ENCODE data around the gene TMEM164.

DNA sequence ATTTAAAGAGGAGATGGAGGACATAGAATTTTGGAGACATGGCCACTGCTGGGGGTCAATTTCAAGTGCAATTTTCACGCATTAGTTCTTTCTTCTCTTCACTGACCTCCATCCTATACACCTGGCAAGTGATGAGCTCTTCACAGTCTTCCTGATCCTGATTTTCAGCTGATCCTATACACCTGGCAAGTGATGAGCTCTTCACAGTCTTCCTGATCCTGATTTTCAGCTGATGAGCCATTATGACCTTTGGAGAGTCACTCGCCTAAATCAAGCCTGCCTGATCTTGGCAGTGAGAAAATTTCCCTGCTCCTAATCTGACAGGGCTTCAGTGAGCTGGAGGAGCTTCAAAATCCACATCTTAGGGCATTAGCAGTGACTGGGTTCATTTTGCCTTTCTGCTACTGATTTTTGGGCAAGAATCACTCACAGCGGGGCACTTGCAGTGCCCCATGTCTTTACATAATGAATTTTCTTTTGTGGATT, 14.1 kb downstream of the TSC22D3 start:
- PRO-cap, result no peak

DNA sequence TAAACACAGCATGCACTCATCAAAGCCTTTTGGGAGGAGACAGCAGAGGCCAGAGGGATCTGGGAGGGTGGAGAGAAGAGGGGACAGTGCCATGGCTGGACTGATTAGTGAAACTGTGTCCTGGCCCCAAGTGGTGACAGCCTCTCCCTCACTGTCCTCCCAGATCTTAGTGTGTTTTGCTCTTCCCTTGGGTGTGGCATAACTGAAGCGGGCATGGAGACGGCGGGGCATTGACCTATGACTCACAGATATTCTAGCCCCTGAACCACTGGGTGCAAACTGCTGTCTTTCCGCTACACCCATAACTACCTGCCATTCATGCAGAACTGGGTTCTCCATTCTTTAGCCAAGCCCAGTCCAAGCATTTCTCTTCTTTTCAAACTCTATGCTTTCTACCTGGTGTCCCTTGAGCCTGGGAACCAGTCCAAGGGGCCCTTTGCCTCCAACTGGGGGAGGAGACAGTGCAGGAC, 67.4 kb downstream of the ATG4A start:
- PRO-cap, result no peak

DNA sequence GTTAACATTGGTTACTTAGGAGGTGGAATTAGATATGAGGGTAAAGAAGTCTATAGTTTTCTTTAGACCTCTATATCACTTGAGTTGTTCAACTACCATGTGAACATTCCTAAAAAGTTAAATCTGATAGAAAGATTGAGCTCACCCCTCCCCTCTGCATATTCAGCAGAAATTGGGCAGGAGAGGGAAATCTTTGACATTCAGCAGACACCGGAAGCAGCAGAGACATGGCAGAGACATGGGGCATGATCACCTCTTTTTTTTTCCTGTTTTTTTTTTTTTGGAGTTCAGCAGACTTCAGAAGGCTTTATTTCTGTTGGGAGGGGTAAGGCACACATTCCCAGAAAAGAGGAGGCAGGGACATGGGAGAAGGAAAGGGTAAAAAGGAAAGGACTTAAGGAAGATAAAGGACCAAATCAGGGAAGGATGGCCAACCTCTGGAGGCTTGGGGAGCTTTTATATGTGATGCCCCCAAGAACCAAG, 34.2 kb downstream of the KCNE5 start:
- PRO-cap, result unidirectional peak, plus-strand start at position 274 of the sequence

DNA sequence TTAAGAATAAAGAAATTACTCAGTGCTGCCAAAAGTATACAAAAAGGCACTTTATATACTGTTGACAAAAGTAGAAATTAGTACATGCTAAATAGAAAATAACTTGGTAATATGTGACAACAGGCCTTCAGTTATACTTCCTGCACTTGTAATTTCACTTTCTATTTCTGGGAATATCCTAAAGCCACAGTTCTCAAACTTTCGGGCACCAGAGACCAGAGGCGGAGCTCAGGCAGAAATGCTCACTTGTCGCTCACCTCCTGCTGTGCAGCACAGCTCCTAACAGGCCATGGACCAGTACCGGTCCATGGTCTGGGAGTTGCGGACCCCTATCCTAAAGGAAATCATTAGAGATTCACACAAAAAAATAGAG, 25.8 kb downstream of the ACSL4 start:
- PRO-cap, result no peak

DNA sequence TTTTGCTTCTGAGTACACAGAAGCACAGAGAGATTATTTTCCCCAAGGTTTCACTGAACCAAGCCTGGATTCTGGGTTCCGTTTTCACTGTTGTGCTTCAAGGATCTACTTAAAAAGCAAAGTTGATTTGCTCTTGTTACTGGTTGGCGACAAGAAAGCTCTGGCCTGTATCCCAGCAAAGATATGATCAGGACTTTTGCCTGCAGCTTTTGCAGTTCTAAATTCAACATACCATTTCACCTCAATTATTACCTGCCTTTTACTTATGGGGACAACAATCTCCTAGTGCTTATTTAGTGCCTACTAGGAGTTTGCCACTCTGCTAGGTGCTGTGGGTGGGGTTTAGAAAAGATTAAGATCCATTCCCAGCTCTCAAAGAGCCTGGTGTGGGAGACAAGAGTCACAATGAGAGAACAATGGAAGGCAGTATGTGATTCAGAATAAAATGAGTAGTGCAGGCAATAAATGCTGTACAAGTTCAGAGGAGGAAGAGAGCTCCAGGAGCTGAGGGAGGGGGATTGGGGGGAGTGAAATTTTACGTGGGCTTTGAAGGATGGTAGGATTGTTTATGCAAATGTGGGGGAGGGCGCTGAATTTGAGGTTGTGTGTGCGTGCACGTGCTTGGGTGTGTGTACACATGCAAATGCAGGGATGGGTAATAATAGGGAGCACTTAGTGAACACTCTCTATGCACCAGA, 5.0 kb upstream of the TMEM164 start:
- PRO-cap, result no peak

DNA sequence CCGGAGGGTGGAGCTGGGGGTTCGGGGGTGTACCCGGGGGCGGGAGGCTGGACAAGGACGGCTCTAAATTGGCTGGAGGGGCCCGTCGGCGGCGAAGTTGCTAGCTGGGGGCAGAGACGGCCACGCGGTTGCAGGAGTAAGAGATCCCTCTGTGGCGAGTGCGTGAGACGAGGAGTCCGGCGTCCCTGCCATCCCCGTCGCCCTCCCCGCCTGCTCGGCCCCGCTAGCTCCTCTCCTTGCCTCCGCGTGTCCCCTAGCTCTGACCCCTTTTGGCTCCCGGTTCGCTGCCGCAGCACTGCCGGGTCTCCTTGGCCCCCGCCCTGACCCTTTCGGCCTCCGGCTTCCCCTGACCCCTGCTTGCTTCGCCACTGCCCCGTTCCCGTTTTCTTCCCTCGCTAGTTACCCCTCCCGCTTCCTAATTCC, at the start of gene TMEM164:
Gene TMEM164, plus strand, starts transcription at position 94 of the 423 bp plus-strand sequence.
- PRO-cap, result bidirectional peak, plus-strand start at position 94 of the sequence, minus-strand start outside the sequence

DNA sequence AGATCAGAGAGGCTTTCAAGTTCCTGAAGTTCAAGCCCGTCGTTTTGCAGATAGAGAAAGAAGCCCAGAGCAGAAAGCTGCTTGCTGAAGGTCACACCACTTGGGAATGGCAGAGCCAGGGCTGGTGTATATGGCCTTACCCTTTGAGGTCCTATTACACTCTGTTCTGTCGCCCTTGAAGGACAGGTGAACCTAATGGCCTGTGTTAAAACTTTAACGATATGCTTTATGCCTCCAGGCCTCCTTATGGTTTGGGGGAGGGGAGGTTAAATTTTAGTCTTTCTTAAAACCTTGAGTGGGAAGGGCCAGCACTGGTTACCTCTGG, 19.9 kb downstream of the TMEM164 start:
- PRO-cap, result no peak

GRCh38 chrX:110341376-110341780, 5.4 kb downstream of the GNG5B start:
- PRO-cap, result no peak

DNA sequence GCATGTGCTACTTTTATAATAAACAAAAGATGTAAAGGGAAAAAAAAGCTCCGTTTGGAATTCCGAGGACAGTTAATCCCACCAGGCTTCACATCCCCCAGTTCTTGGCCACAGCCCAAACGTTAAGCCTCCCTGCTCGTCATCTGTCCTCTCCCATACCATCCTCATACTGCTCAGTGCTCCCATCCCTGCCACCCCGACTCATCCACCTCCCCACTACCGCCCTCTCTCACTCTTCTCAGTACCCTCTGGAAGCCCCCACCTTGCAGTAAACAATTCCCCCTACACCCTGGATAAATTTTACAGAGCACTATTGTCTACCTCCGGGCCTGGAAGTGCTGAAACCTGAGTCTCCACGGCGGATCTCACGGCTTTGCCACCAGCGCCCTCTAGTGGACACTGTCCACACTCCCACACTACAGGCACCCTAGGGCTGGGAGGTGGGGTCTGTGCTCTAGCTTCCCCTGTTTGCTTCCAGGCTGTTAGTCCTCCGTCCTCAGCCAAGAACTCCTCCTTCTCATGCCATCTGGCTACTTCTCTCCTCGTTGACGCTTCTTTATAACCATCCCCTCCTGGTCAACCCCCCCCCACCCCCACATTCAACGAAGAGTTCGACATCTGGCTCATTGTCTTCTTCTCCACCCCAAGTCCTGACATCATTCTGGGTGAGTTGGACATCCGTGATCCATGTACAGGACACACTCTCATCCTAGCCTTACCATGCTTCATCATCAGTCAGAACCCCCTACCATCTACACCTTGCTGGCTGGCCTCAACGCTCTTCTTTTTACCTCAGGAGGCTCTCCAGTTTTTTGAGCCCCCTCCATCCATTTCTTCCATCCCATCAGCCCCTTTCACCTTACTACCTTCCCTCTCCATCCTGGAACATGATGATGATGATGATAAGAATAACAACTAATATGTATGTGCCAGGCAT, 54.6 kb downstream of the RTL9 start:
- PRO-cap, result no peak

DNA sequence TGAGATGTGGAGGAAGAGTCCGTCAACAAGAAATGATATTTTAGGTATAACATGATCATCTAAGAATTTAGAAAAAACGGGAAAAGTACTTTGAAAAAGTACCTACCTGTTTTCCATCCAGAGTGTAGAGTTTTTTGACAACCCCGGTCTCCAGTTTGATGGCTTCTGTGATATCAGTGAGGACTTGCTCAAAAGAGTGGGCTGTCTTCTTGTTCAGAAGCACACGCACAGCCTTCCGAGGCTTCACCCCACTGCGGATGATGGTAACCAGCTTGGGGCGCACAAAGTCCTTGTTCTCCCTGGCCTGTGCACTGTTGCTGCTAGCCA, 11.1 kb downstream of the DCX start:
- PRO-cap, result no peak

GRCh38 chrX:112445006-112445347, 234.8 kb downstream of the LHFPL1 start:
- PRO-cap, result no peak

DNA sequence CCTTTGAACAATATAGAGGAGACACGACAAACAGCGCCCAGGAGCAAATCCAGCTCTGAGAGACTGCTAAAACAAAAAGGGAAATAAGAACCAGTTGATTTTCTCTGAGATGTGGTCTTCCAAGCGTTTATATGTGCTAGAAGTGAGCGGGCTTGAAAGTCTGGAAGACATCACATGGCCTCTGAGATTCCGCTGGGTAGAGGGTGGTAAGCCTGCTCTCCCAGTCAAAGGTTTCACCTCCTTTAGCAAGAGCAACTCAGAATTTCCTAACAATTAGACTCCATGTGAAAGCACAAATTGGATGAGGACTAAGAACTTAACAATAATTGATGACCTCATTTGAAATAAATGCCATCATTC, 38.3 kb downstream of the AMOT start:
- PRO-cap, result no peak

DNA sequence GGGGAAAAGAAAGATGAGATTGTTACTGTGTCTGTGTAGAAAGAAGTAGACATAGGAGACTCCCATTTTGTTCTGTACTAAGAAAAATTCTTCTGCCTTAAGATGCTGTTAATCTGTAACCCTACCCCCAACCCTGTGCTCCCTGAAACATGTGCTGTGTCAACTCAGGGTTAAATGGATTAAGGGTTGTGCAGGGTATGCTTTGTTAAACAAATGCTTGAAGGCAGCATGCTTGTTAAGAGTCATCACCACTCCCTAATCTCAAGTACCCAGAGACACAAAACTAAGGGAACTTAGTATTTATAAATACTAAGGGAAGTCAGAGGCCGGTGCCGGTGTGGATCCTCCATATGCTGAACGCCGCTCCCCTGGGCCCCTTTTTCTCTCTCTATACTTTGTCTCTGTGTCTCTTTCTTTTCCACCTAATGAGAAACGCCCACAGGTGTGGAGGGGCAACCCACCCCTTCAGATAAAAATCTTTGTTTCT, 593.2 kb upstream of the HTR2C start:
- PRO-cap, result no peak

GRCh38 chrX:115581433-115581830, 20.5 kb downstream of the PLS3 start:
- PRO-cap, result no peak

DNA sequence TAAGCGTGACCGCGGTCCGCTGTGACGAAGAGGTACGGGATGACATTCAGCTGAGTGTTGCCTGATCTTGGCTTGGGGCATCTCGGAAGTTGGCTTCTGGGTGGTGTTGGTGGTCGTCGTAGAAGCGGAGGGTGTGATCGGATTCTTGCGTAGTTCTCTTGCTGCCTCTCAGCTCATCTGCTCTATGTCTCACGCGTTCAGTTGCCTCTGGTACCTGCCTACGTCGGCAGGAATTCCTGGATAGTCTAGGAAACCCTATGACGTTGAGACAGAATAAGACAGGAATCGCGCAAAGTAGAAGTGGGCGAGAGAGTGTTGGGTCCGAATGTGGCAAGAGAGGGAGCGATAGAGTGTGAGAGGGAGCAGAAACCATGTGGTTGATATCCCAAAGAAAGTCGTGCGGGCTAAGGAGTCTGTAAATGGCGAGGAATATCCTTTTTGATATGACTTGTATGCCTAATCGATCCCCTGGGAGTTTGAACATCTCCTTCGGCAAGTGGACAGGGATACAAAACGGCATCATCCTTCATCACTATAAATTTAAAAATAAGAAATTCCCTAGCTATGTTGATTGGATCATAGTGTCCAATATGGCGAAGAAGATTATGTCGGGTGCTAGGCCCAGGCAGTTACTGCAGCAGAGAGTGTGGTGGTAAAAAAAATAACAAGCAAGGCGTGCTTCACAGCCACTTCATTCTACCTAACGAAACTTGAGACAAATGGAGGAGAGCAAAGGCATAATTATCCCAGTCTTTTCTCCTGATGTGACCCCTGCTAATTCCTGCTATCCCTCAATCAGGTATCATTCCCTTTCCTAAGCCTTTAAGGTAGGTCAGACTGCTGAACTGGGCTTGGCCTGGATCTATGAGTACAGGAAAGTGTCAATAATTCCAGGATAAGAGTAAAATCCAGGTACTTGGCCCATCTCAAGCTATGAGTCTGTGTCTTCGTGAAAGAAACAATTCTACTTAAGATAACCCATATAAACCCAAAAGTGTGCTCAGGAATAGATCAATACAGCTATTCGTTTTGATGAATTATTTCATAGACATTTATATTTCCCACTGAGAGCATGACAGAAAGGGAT, 280.6 kb upstream of the AGTR2 start:
- PRO-cap, result no peak

- PRO-cap, result no peak
Observed at GRCh38 chrX:115921443-115922442, 248.8 kb upstream of the AGTR2 start.

DNA sequence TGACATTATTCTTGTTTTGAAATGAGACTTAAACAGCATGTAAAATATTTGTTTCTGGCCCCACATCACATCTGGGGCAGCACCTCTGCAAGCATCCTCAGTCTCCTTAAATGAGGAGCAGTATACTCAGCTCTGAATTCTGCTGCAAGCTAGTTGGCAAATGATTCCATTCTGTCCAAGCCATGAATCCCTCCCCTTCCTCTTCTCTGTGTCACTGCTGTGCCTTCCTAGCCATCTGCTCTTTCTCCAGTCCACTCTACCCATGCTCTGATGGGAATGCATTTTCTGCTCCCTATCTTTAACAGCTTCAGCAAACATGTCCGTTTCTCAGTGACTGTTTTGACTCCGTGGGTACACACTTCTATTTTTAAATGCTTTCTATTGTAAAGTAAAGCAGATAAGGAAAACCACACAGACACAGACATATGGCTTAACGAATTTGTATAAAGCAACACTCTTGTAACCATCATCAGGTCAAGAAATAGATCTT, 72.3 kb upstream of the KLHL13 start:
- PRO-cap, result no peak

- PRO-cap, result no peak
Observed at GRCh38 chrX:118347093-118347661, 1.3 kb downstream of the WDR44 start.

- PRO-cap, result no peak
Observed at GRCh38 chrX:118724877-118725297, 2.5 kb upstream of the IL13RA1 start.

DNA sequence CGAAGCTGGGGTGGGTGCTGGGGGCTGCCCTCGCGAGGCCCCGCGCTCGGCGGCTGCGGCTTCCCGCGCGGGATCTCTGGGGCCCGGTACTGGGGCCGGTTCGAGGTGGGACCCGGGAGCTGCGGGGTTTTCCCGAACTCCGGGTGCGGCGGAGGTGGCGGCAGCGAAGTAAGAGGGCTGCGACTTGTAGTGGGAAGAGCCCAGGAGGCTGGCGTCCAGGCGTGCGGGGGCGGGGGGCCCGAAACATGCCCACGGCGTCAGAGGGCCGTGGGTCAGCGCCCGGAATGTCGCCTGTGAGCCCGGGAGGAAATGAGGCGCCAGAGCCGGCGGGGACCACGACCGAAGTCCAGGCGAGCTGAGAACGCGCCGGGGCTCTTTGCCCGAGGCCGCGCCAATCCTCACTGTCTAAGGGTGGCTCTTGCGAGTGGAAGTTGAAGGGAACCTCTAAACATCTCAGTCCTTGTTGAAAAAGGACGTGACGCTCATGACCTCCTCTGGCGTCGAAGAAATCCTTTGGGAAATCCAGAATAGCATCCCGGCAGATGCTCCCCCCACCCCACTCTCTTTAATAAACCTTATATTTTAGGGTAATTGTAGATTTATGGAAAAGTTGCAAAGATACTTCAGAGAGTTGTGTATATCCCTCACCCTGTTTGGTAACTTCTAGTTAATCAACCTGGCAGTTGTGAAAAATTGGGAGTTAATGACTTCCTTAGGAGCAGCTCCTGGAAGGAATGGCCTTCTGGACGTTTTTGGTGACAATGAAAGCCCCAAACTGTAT, 608 bp downstream of the IL13RA1 start:
- PRO-cap, result bidirectional peak, plus-strand start at position 320 of the sequence, minus-strand start at position 170 of the sequence; bidirectional peak, plus-strand start at position 401 of the sequence, minus-strand start at position 403 of the sequence